H7 (cell line): Measurements from ENCODE around the gene LSM8.

DNA sequence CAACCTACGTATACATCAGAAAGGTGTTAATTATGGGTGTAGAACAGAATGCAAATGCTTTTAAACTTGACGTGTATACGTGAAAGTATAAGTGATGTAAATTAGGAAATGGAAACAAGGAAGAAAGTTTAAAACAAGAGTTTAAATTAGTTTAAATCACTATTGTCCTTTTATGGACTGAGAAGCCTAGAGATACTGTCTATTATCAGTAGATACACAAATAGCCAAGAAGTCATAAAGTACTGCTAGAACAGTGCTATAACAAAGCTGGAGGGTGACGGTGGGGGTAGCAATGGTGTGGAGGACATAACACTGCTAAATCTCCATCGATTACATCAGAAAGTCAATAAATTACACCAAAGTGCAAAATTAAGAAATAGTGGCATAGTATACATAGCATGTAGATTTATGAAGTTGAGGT lies 50.1 kb upstream of the CAV2 start:
- RAMPAGE, long total RNA = no peak

GRCh38 chr7:116527522-116527889 lies 2.7 kb downstream of the CAV1 start:
- RAMPAGE, long total RNA = no peak

DNA sequence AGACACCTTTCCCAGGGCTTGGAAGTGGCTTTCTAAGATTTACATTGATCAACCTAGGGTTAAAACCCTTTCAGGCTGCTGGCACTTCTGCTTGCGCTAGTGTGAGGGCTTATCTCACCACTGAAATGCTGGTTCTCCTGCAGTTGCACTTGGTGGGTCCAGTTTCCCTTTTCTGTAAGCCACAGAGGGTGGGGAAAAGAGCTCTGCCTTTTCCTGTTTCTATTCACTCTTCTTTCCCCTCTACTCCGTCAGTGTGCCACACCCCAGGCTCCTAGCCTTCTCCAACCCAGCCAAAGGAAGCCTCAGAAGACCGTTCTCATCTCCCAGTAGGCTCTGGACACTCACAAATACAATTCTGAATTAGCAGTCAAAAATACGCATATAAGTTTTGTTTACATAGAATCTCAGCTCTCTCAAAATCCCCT lies 19.0 kb upstream of the CAPZA2 start:
- RAMPAGE, long total RNA = no peak

- RAMPAGE, long total RNA = no peak
Observed at GRCh38 chr7:116877349-116877928, 15.1 kb downstream of the CAPZA2 start.

DNA sequence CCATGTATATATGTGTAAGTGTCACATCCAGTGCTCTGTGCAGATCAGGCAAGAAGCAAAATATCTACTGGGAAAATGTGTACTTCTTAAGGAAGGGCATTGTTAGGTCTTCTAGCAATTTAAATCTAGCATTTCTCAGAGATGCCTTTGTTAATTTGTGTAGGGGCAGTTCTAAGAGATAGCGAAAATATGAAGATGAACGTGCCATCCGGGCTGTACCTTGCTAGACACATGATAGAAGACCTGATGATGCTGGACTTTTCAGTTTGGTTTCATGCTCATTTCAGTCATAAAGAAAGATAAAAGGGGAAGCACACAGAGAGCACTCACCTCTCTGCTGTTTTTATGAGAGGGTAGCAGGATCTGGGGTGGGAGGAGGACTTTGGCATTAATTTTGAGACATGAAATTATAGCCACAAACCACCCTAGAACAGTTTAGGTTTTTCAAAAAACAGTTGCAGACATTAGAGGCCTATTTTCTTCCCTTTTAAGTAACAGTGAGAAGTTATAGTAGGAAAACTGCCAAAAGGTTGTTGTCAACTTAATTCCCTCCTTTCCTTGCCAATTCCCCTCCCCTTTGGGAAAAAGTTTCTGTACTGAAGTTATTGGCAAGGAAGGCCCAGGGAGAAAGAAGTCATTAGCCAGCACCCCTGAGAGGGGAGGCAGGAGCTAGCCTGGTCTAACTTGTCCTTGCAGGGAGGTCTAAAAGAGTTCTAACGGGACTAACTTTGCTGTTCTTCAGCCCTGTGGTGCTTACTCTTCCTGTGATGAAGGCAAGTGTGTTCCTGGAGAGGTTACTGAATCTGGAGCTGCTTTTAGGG lies 2.6 kb downstream of the ST7 start:
- RAMPAGE, long total RNA = no peak

GRCh38 chr7:117011210-117011766 lies 58.0 kb downstream of the ST7 start:
- RAMPAGE, long total RNA = no peak

DNA sequence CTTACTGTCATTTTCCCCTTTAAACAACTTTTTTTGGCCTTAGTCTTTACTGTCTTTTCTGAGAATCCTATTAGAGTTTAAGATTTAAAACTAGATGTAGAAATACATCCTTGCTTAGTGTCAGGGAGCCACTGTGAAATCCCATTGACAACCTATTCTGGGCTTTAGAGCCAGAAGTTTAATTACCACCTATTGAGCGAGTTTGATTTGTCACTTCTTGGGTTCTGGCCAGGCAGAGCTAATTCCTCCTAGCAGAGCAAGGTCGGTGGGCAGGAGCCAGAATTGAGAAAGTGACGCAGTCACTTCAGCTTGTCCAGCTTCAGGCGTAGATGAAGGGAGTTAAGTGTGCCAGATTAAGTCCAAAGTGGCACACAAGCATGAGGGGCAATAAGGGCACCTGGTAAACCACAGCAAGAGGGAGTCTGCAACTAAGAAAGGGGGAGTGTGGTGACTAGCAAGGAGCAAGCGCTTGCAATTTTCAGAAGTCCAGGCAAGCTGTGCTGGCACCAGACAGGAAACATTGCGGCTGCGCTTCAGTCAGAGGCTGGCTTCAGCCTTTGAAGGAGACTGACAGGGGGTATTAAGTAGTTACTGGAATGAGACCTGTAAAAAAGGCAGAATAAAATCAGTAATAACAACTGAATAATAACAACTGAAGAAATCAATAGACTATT lies 119.4 kb downstream of the ST7 start:
- RAMPAGE, long total RNA = no peak

DNA sequence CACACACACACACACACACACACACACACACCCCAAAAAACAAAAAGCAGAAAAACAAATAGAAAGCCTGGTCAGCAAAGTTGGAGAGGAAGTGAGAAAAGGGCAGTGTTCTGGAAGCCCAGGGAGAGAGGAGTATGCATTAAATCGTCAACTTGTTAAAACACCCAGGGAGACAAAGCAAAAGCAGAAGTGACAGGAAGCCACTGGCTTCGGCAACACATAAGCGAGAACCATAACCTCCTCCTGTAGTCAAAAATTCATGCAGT lies 99.6 kb downstream of the CTTNBP2 start:
- RAMPAGE, long total RNA = no peak

DNA sequence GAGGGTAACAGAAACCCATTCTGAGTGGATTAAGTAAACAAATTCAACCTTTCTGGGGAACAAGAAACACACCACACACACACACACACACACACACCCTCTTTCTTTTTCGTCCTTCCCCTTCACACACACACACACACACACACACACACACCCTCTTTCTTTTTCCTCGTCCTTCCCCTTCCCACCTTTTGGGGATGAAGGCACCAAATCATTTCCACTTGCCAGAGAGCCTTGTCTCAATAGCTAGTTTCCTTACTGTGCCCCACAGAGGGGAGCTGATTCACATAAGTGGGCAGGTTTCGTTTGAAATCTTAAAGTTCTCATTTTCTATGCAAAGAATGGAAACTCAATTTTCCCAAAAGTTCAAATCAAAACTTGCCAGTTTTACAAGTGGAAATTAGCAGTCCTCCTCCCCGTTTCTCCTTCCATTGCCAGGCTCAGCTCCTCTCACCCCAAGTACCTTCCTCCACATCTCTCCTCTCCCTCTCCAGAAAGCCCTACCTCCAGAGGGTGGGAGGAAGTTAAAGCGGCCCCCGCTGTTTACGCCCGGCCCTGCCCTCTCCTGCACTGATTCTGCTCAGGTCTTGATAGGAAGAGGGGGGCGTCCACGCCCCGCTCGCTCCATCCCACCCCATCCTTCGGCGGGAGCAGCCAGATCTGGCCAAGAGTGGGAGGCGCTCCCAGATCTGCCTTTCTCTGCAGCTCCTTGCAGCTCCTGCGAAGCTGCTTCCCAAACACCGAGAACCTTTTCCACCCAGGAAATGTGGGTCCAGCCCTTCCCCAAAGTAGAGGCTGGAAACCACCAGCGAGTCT lies 1.3 kb downstream of the CTTNBP2 start:
- RAMPAGE, long total RNA = no peak

GRCh38 chr7:118183051-118184293 lies at the start of gene LSM8:
TSS of gene LSM8 (plus strand) at chr7:118184164.
- RAMPAGE, long total RNA = start-site peak on the plus strand at chr7:118184119-118184168, 572 reads

- RAMPAGE, long total RNA = no peak
Observed at GRCh38 chr7:120988410-120988552, 230 bp upstream of the CPED1 start.

- RAMPAGE, long total RNA = no peak
Observed at GRCh38 chr7:121004221-121004639, 15.7 kb downstream of the CPED1 start.

DNA sequence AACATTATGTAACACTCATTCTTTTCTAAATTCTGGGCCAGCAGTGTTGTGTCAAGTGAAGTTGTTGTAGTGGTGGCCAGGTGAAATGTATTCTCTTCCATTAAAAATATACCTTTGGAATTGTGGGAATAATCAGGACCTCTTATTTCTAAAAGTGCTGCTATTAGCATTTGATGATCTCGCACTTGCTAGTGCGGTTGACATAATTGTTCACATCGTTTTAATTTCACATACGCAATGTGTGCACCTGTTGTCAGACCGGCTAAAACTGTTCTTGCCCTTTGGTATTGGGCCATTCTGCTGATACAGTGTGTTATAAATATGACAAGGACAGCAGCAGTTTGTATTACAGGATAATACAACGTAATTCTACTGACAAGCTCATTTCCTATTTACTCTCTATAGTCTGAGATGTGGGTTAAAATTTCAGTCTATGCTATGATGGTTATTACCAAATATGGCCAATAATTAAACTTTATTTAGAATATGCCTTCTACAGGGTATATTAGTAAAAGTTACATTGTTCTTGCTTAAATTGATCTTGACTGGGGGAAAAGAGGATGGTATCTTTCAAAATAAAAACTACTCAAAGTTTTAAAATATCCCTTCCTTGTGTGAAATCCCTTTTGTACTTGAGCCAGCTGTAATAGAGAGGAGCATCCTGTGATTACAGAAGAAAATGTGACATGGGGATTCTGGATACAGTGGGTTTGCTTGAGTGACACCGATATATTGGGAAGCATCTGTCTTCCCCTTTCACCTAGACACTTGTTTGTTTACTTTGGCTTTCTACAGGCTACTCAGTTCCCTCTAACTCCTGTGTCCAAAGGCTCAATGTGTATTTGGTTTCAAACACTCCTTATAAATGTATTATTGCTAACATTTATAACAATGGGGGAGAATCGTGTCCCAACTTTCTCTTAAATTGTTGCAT lies 24.1 kb downstream of the CPED1 start:
- RAMPAGE, long total RNA = no peak

- RAMPAGE, long total RNA = no peak
Observed at GRCh38 chr7:121372418-121373117, 23.5 kb downstream of the FAM3C start.

DNA sequence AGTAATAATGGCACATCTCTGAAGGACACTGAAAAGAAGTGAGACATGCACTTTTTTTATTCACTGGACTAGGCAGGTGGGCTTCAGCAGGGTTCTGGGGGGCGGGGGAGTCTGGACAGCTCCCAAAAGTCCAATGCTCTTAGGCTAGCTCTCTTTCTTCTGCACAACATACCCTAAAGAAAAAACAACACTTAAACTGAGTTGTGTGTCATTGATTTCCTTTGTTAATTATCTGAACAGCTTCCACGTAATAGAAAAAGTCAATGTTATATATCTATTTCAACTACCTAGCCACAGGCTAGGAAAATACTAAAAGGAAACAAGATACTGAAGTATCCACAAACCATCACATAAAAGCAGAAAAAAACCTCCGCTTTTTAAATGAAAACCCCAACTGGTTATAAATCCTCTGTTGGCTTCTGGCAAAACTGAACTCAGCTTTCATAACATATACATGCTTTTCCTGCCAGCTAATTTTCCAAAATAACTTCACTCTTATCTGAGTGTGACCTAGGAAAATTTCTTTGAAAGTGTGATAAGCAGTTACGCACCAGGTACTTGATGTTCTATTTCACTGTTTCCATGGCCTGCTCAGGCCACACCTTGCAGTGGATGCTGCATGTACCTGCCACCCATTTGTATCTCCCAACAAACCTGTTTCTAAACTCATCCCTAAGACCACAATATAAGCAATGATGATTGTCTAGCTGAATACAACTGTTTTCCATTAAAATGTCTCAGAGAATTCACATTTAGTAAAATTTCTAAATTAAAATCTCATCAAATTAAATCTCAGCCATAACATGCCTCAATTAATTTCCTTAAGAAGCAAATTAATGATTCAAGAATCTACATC lies 11.9 kb downstream of the FAM3C start:
- RAMPAGE, long total RNA = no peak

DNA sequence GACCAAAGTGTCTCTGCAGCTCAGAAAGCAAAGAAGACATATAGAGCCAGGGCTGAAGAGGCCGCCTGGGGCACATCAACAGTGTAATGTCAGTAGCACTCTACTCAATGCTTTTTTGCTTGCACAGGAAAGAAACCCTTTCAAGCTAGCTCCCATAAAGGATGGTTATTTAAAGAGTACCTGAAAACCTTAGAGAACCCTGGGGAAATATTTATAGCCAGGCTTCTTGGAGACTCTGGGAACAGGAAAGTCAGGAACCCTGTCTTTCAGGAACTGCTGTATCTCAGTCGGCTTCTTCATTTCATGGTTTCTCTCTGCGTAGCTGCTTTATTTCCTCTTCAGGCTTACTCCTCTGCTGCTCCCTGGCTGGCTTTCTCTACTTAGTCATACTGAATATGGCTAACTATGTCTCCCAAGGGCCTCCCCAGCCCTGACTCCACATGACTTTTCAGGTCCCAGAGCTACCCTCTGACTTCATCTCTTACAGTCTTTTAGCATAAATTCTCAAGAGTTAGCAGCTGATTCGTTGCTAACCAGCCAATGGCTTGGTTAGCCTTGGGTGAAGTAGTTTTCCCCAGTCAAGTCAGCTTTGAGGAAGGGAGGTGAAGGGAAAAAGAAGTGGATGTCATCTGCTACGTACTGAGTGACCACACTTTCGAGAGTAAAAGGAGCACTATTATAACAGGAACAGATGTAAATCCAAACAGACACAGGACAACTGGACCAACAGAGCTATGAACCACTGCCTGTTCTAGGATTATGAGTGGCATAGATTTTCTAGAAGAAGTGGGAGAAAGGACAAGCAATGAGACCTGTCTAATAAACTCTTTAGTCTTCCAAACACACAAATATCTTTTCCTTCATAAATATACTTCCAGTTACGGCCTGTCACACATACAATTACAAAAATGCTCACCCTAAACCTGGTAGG lies 124.1 kb upstream of the FAM3C start:
- RAMPAGE, long total RNA = no peak

GRCh38 chr7:122325389-122325881 lies 20.9 kb upstream of the FEZF1 start:
- RAMPAGE, long total RNA = no peak

DNA sequence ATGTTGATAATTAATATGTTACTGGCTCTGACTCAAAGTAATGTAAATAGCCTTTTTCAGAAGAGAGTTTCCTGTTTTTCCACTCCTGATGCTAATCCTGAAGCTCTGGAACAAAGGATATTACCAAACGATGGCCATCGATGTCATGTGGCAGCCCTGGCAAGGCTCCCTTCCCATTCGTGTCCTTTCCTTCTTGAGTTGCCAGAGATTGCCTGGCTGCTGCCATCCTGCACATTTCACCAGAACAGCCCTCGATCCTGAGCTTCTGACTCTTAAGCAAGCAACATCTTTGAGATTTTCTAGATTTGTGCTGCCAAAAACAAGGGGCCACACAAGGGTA lies 46.0 kb downstream of the RNF133 start:
- RAMPAGE, long total RNA = no peak

- RAMPAGE, long total RNA = no peak
Observed at GRCh38 chr7:122672947-122673531, 25.9 kb downstream of the RNF133 start.

GRCh38 chr7:122834028-122834482 lies 52.2 kb downstream of the CADPS2 start:
- RAMPAGE, long total RNA = no peak